Measurements from ENCODE around the genes MEN1, GPHA2, ZNHIT2, CAPN1 and POLA2.

GRCh38 chr11:64711299-64711870 is 11.6 kb downstream of the NRXN2 start:
- RRBS: 10% methylated on average over 7 of the region's 34 CpGs

- RRBS: 27% methylated on average over 3 of the region's 20 CpGs
Observed at GRCh38 chr11:64763815-64764930, 4.4 kb upstream of the PYGM start.

DNA sequence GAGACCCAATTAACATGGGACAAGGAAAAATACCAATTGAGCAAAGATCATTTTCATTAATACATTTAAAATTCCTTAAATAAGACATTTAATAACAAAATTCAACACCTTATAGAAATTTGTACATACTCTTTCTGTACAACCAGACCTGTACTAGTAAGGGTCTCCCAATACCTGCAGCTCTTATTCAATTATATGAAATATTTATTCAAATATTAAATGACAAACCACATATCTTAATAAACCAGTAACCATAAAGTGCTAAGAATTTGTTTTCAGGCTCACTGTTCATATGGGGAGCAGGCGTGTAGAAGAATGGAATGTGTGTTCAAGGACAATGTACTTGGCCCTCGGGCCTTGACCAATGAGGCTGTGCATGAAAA is 4.4 kb downstream of the SF1 start:
- RRBS: no CpG with 5 or more reads among the region's 2 CpGs

- RRBS: no CpG with 5 or more reads among the region's 6 CpGs
Observed at GRCh38 chr11:64785345-64785733, 7.0 kb upstream of the SF1 start.

GRCh38 chr11:64802229-64802770 is 714 bp downstream of the MAP4K2 start:
- RRBS: no CpG with 5 or more reads among the region's 9 CpGs

DNA sequence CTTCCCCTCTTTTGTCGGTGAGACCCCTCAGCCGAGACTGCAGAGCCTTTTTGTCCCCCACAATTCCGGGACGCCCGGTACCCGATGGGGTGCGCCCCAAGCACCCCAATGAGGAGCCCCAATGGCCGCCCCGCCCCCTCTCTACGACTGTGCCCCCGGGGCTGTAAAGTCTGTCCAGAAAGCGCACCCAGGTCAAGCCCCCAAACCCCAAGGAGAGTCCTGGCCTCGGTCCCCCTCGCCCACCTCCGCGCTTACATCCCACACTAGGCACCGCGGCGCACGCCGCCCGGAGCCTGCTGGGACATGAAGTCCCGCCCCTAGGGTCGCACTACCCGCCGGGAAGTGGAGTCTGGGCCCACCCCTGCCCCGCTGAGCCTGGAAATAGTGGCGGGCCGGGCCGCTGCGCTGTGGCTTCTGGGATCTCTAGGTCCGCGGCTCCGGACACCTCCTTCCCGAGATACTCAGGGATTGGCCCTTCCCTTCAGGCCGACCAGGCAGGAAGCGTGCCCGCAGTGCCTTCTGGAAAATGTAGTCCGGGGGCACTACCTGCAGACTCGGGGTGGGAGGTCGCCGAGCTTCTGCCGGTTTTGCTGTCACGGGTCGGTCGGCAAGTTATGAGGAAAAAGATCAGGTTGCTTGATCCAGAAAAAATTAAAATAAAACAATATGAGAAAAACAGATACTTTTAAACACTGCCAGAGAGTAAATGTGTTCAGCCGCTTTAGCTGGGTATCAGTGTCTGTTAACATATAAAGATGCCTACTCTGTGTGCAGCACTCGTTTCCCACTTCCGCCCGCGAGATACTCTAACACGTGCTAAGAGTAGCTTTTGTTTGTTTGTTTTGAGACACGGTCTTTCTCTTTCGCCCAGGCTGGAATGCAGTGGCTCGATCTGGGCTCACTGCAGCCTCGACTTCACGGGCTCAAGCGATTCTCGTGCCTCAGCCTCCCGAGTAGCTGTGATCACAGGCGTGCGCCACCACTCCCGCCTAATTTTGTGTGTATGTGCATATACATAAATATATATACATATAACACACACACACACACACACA is at the start of gene MEN1:
Gene MEN1 (minus strand): TSS at position 281 of the 1,055 bp plus-strand sequence.
- RRBS: 2% methylated on average over 31 of the region's 63 CpGs

DNA sequence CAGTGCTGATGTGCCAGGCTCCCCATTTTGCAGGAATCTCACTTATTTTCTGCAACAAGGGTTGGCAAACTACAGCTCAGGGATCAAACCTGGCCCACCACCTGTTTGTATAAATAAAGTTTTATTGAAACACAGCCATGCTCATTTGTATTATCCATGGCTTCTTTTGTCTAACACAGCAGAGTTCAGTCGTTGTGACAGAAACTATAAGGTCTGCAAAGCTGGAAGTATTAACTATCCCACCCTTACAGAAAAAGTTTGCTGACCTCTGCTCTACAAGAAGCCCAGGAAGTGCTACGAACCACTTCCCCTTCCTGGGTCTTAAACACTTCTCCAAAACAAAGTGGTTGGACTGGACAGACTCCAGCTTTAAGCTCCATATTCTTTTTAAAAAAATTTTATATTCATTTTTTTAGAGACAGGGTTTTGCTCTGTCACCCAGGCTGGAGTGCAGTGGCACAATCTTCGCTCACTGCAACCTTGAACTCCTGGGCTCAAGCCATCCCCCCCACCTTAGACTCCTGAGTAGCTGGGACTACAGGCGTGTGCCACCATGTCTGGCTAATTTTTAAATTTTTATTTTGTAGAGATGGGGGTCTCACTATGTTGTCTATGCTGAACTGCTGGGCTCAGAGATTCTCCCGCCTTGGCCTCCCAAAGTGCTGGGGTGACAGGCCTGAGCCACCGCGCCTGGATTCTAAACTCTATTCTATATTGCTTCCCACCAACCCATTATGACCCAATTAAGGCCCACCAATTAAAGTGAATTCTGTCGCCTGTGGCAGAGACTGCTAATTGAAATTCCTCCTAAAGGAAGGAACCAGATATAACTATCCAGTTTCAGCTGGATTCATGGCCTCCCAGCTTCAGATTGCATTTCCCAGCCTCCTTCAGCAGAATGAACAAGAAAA is 16.7 kb downstream of the EHD1 start:
- RRBS: no CpG with 5 or more reads among the region's 8 CpGs

DNA sequence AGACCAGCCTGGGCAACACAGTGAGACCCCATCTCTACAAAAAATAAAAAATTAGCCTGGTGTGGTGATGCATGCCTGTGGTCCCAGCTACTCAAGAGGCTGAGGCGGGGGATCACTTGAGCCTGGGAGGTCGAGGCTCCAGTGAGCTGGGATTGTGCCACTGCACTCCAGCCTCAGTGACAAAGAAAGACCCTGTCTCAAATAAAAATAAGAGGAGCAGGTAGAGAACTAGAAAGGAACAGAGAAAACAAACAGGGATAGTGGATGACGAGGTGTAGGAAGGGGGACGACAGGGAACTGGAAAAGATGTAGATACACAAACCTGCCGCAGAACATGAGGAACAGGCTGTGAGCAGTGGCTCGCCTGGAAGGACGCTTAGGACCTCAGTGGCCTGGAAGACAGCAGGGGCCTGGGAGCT is 13.7 kb upstream of the EHD1 start:
- RRBS: no CpG with 5 or more reads among the region's 7 CpGs

GRCh38 chr11:64892966-64893738 is 14.7 kb upstream of the EHD1 start:
- RRBS: 90% methylated on average over 3 of the region's 25 CpGs

- RRBS: 4% methylated on average over 1 of the region's 10 CpGs
Observed at GRCh38 chr11:64925174-64925687, 742 bp downstream of the PPP2R5B start.

DNA sequence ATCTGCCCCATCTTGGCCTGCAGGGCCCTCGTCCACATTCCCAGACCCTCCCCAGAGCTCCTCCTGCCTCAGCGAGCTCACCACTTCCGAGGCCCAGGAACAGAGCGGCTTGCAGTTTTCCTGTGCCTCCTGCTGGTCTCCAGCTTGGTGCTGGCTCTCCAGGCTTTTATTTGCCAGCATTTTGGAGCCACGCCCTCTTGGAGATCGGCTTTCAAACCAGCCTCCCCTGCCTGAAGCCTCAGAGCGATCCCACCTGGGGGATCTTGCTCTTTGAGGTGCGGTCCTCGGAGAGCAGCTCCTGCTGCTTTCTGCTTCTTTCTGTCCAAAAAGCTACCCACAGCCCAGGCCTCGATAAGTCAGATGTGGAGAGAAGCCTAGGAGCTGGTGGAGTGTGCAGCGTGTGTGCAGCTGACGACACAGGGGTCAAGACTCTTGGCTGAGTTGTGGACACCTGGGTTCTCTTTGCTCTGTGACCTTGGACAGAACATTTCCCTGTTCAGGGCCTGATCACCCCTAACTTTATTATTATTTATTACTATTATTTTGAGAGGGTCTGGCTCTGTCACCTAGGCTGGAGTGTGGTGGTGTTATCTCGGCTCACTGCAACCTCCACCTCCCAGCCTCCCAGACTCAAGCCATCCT is at the start of gene GPHA2:
Gene GPHA2 (minus strand): TSS at position 141 of the 642 bp plus-strand sequence.
- RRBS: no CpG with 5 or more reads among the region's 13 CpGs

- RRBS: no CpG with 5 or more reads among the region's 2 CpGs
Observed at GRCh38 chr11:64970696-64970856, 1.3 kb downstream of the MAJIN start.

DNA sequence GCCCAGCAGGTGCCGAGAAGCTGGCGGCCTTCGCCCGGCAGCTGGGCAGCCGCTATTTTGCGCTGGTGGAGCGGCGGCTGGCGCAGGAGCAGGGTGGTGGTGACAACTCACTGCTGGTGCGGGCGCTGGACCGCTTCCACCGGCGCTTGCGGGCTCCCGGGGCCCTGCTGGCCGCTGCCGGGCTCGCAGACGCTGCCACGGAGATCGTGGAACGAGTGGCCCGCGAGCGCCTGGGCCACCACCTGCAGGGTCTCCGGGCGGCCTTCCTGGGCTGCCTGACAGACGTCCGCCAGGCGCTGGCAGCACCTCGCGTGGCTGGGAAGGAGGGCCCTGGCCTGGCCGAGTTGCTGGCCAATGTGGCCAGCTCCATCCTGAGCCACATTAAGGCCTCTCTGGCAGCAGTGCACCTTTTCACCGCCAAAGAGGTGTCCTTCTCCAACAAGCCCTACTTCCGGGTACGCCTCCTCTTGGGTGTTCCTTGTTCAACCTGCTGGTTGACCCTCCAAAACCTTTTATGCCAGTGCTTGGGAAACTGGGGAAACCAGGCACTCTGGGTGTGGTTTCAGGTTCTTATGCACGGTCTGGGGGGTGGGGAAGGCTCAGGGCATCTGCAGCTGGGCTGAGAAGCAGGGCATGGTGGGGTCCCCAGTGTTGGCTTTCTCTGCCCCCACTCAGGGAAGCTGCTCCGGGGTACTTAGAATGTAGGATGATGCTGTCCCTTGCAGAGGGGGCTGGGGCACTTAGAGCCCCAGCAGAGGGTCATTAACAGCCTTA is 3.0 kb upstream of the TM7SF2 start:
- RRBS: 95% methylated on average over 10 of the region's 39 CpGs

DNA sequence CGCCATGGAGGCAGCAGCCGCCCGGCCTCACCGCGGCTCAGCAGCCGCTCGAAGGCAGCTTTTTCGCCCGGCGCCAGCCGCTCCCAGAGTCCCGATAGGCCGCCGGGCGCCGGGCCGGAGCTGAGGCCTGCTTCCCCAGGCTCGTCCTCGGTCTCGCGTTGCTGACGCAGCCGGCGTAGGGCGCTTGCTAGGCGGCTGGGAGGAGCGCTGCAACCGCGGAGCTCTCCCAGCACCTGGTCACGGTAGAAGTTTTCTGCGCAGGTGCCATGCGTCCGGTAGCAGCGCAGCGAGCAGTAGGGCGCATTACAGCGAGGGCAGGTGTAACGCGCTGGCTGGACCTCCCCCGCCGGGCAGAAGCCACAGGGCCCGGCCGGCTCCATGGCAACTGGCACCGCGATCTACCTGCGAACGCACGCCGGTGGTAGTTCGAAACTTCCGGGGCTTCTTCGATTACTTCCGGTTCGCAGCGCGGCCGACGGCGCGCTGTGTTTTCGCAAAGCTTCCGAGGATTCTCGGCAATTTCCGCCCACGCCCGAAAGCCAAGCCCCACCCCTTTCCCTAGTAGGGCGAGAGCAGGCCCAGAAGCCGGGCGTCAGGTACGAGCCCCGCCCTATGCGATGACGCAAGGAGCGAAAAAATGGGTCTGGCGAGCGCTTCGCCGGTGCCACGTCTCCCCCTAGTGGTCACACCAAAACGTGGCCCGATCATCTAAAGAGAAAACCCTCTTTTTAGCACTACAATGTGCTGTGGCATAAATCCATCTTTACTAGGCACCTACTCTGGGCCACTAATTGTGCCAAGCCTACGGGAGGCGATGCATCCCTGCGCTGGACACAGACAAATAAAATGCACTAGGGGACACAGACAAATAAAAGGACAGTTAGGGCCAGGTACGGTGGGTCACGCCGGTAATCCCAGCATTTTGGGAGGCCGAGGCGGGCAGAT is at the start of gene ZNHIT2:
Gene ZNHIT2 (minus strand): TSS at position 428 of the 945 bp plus-strand sequence.
- RRBS: 1% methylated on average over 48 of the region's 89 CpGs

GRCh38 chr11:65120534-65121292 is 1.2 kb downstream of the FAU start:
- RRBS: no CpG with 5 or more reads among the region's 12 CpGs

GRCh38 chr11:65130270-65130469 is 4.1 kb downstream of the SYVN1 start:
- RRBS: no CpG with 5 or more reads among the region's 2 CpGs

GRCh38 chr11:65181480-65182043 is at the start of gene CAPN1:
Gene CAPN1 (plus strand): TSS chr11:65181928.
- RRBS: 2% methylated on average over 34 of the region's 48 CpGs

DNA sequence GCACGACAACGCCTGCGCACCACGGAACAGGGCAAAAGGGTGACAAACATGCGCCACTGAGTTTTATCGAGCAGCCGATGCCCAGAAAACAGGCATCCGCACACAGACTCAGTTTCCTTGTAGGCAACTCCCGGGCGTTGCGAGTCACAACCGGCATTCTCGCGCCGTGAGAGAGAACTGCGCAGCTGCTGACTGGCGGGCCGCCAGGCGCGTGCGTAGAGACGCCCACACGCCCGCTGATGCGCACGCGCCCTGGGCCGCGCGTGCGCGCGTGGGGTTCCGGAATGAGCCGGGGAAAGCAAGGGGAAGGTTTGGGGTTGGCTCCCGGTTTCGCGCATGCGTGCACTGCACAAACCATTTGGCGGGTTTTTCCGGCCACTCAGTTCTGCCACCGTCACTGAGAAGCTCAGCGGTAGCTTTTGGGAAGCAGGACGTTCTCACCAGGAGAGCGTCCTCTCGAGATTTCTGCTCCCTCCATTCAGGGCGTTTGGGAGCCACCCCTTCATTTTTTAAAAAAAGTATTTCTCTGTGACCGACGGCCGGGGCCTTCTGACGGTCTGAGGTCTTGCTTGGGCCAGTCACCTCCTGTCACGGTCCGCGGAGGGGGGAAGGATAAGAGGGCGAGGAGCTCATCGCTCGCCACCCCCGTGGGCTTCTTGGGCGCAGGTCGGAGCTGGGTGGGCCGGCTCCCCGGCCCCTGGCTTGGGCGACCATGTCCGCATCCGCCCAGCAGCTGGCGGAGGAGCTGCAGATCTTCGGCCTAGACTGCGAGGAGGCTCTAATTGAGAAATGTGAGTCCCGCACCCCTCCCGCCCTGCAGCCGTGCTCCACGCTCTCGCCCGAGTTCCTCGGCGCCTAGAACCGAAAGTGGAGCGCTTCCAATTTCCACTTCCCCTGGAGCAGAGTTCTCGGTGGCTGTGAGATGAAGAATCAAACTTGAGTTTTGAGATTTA is at the start of gene POLA2:
Gene POLA2 (plus strand): TSS at position 382 of the 953 bp plus-strand sequence.
- RRBS: 0% methylated on average over 4 of the region's 79 CpGs

DNA sequence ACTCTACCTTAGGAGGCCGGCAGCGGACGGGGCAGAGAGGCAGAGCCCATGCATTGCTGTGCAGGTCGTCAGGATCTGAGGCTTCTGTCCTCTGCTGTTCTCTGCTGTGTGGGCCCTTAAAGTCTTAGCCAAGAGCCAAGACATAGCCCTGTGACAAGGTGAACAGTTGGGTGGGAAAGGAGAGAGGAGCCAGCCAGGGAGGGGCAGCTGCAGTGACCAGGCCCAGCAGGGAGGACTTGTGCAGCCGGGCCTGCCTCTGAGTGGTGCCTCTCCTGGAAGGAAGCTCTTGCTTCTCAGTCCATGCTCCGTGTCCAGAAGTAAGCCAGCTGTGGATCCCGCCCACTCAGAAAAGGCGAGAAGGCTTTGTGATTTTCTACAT is 17.5 kb upstream of the CDC42EP2 start:
- RRBS: no CpG with 5 or more reads among the region's 8 CpGs

GRCh38 chr11:65316311-65317517 is 2.0 kb downstream of the CDC42EP2 start:
- RRBS: no CpG with 5 or more reads among the region's 31 CpGs